Peyer's patch (tissue), 4 donors: ENCODE measurements around a stretch of chr9.

DNA sequence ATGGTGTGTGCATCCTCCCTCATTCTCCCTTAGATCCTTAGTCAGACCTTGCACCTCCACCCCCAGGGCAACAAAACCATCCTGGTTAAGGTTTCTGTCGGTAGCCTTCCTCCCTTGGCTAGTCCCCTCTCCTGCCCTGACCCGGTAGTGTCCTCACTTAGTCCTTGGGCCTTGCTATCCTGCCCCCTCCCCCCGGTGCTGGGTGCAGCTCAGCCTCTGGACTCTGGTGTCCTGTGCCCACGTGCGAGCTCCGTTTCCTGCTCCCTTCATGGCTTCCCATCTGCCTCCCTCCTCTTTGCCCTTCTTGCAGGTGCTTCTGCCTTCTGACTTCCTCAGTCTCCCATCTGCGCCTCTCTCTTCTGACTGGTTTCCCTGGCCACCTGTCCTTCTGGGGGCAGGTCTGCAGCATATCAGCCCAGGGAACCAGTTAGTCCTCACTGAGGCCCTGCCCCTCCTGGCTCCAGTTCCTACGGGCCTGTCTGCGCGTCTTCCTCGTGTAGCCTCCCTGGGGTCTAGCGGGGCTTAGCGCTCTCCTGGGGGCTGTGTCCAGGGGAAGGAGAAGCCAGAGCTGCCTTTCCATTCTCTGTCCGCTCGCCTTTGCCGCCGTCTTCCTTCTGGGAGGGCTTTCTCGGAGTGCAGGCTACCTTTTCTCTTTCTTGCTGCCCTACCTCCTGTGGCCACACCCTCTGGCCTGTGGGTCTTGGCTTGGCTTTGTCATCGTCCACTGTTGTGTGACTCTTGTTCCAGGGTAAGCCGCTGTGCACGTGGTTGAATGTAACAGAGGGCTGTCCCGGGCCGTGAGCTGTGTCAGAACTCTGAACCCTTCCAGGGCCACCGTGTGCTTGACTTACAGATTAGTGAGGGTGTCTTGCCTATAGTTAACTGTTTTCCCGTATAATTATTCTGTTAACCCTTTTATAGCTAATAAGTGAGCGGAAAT lies 51.7 kb downstream of the EHMT1 start:
- PRO-cap: unidirectional peak, minus-strand start at position 616 of the sequence; unidirectional peak, minus-strand start at position 693 of the sequence
- RAMPAGE, long total RNA, 4 experiments: no peak in any of the 4 experiments

DNA sequence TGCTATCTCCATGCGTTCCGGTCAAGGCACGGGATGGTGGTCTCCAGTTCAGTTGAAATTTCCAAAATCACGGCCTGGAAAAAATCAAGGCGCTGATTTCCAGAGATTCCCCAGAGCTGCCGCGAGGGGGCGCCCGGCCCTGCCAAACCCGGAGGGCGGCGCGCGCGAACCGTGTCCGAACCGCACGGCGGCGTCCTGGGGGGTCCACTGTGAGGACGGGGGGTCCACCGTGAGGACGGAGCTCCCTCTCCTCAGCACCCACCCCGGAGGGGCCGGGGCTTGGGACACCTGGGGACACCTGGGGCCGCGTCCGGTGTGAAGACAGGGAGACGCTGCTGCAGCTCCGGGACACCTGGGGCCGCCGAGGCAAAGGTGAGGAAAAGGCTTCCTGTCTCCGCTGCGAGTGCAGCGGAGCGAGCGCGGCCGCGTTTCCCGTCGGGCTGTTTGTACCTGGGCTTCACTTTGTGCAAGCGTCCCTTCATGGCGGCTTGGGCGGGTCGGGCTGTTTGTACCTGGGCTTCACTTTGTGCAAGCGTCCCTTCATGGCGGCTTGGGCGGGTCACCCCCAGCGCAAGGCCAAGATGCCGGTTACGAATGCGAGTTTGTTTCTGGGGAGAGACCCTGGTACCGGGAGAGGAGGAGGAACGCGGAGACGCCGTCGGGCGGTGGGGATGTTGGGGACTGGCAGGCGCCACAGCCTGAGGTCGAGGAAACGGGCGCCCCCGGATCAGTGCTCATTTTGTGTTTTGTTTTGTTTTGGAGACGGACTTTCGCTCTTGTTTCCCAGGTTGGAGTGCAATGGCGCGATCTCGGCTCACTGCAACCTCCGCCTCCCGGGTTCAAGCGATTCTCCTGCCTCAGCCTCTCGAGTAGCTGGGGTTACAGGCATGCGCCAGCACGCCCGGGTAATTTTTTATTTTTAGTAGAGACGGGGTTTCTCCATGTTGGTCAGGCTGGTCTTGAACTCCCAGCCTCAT lies 272.6 kb downstream of the CACNA1B start:
- PRO-cap: no peak
- RAMPAGE, long total RNA, 4 experiments: no peak in any of the 4 experiments